ENCODE data around the gene FAM210B.

DNA sequence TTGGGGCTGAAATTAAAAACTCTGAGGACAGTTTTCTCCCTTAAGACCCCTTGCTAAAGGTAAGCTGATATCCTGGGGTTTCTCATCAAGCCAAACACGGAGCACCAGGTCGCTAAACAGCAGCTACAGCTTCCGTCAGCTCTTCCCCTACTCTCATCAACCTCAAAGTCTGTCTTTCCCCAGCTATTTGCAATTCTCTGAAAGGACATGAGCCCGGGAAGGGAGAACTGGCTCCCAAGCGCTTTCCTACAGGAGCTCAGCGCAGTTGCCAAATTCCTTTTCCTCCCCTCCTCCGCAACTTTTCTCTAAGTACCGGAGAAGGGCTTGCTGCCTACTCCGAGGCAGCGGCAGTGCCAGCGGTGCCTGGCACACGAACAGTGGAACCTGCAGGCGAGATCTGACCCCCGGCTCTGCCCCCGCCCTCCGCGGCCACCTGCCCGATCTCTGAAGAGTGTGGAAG, 2.3 kb downstream of the CBLN4 start:
- RRBS: 74% methylated on average over 13 of the region's 18 CpGs

GRCh38 chr20:56358524-56359309, at the start of gene FAM210B:
FAM210B (plus strand) TSS chr20:56358974.
- RRBS: 10% methylated on average over 47 of the region's 76 CpGs

DNA sequence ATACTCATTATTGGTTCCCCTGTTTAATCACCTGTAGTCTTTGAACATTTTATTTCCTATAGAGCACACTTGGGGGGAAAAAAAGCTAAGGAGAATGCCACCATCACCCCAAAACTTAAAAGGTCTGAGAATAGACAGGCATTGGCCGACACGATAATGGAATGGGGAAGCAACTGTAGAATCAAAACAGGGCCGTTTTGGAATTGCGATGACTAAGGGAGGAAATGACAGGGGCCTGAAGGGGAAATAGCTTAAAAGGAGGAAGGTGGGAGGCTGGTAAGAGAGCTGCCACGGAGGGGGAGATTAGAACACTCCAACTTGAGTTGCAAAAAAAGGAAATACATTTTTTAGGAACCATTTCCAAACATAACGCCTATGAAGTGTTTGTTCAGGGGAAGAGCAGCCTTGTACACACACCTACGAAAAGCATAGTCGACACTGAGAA, 6.9 kb downstream of the CASS4 start:
- RRBS: no CpG with 5 or more reads among the region's 8 CpGs

- RRBS: 94% methylated on average over 3 of the region's 8 CpGs
These were observed 25.6 kb upstream of the RTF2 start for GRCh38 chr20:56442879-56443220.

- RRBS: no CpG with 5 or more reads among the region's 7 CpGs
These were observed 24.2 kb upstream of the RTF2 start for GRCh38 chr20:56444223-56444645.

- RRBS: no CpG with 5 or more reads among the region's 4 CpGs
These were observed 7.1 kb upstream of the RTF2 start for GRCh38 chr20:56461253-56461862.

DNA sequence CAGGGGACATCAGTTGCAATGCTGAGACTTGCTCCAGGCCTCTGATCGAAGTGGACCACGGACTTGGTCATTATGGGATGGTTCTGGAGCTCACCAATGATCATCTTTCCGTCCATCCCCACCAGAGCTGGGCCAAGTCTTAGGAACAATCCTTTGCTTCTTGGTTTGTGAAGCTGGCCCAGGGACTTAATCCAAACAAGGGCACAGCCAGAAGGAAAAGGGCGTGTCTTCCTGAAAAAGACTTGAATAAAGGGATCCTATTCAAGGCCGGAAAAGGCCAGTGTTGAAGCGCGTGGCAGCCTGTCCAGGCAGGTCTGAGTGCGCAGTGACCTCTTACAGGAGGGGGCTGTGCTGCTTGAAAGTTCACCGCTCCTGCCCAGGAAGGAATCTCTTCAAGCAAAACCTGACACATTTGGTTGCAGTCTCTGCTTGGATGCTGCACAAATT, 136.0 kb downstream of the TFAP2C start:
- RRBS: no CpG with 5 or more reads among the region's 9 CpGs

- RRBS: no CpG with 5 or more reads among the region's 7 CpGs
These were observed 186.7 kb downstream of the TFAP2C start for GRCh38 chr20:56815724-56816249.

GRCh38 chr20:57243691-57244563, 22.5 kb downstream of the BMP7 start:
- RRBS: no CpG with 5 or more reads among the region's 20 CpGs

DNA sequence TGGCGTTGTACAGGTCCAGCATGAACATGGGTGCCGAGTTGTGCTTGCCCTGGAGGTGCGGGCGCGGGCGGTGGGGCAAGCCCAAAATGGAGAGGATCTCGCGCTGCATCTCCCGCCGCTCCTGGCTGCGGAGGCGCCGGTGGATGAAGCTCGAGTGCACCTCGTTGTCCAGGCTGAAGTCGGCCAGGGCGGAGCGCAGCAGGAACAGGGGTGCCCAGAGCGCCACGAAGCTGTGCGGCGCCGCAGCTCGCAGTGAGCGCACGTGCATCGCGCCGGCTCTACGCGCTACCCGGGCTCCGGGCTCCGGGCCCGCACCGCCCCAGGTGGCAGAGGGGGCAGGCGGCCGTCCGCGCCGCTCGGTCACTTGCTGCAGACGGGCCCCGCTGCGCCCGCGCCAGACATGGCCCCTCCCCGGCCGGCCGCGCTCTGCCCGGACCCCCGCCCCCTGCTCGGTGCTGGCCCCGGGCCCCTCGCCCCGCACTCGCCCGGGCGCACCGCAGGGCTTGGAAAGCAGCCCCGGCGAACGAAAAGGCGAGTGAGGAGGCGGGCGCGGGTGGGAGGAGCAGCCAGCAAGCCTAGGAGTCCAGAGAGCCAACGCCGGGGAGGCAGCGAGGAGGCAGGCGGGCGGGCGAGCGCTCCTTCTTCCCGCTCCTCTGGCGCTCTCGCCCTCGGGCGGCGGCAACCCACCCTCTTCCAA, 438 bp downstream of the BMP7 start:
- RRBS: 57% methylated on average over 21 of the region's 81 CpGs

DNA sequence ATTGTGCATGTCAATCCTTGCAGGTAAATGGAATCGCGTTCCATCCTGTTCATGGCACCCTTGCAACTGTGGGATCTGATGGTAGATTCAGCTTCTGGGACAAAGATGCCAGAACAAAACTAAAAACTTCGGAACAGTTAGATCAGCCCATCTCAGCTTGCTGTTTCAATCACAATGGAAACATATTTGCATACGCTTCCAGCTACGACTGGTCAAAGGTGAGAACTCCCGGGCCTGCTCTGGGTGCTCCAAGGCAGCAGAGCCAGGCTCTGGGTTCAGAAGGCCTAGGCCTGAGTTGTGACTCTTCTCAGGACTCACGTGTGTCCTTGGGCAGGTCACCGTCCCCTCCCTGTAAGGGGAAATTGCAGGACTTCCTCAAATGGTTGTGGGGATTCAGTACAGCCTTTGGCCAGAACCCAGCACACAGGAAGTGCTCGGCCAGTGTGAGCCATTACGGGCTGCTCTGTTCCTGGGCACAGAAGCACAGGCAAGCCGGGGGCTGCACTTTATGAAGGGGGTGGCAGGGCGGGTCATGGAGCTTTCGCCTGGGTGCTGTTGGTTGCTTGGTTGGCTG, 16.5 kb upstream of the RBM38 start:
- RRBS: no CpG with 5 or more reads among the region's 13 CpGs

DNA sequence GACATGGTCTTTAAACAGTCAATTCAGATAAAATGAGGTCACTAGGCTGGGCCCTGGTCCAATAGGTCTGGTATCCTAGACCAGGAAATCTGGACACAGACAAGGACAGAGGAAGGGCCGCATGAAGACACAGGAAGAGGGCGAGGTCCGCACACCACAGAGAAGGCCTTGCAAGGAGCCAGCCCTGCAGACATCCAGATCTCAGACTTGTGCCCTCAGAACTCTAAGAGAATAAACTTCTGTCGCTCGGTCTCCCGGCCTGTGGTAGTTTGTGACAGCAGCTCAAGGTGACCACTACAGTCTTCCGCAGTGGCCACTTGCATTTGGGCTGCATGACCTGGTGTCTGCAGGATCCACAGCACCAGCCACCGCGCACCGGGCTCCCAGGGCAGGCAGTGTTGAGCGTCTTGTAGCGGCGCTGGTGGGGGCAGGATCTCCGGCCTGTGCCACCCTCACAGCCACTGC, 6.1 kb upstream of the RBM38 start:
- RRBS: 96% methylated on average over 5 of the region's 14 CpGs

DNA sequence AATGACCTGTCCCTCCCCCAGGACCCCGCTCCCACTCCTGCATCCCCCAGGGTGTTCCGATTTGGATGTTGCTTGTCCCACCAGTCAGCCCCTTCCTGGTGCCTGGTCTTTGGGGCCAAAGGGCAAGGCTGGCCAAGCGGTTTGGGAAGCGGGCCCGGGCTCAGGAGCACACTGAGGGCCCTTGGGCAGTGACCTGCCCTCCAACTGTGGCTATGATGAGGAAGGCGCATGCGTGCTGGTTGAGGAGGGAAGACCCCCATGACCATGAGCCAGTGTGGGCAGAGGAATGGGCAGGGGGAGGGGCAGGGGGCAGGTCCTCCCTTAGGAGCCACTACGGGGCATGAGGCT, 50.4 kb downstream of the RBM38 start:
- RRBS: no CpG with 5 or more reads among the region's 8 CpGs

- RRBS: no CpG with 5 or more reads among the region's 17 CpGs
These were observed 59.1 kb downstream of the RBM38 start for GRCh38 chr20:57450092-57450929.

GRCh38 chr20:57553671-57554047, 7.3 kb upstream of the PCK1 start:
- RRBS: no CpG with 5 or more reads among the region's 4 CpGs

DNA sequence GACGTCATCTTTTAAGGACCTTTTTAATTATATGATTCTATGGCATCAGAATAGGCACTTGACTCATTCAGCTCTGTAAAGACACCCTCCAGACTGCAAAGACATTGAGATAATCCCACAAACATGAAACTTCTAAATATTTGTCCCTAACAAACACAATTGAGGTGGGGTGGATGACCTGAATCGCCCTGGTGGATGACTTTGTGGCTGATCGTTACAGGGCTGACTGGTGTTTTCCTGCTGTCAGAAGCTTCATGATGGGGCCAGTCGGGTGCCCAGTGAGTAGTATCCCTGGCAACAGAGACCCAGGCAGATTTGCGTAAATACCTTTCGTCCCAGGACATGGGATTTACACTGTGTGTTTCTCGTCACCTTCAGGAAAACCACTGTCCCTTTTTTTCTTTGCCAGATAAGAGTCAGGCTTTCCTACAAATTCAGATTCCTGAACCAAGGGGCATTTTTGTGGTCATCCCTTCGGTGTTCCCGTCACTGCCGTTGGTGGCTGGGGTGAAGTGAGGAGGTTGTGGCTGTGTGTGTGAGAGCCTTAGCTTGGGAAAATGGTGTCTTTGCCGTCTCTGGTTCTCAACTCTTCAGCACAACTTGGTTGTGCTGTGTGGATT, 5.3 kb upstream of the PCK1 start:
- RRBS: no CpG with 5 or more reads among the region's 11 CpGs

DNA sequence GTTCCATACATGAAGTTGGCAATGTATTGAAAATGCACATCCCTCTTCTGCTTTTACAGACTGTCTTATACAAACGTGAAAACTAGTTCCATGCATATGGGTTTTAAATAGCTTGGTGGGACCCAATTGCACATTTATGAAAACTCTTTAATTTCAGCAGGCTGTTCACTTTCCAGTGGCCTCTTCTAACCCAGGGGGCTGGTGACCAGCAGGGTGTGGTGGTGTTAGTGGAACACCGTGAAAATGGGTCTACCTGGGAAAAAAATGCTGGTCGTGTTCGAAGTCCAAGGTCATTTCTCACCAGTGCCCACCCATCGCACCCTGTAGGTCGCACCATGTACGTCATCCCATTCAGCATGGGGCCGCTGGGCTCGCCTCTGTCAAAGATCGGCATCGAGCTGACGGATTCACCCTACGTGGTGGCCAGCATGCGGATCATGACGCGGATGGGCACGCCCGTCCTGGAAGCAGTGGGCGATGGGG, 1.5 kb downstream of the PCK1 start:
- RRBS: no CpG with 5 or more reads among the region's 19 CpGs

DNA sequence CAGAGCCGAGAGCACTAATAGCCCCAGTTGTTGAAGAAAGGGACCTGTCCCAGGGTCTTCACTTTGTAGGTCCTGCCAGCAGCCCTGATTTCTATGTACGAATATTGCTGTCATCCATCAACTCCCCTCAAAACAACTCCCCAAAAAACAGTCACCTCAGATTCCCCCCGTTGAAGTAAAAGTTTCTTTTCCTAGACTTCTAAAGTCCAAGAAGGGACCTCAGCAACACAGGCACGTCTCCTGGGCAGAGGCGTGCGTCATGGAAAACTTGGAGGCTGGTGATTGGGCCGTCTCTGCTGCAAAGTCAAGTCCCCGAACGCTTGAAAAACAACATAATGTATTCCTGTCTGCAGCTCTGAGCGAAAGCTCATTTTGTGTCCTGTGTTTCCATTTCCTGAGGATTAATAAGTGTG, 21.4 kb downstream of the PCK1 start:
- RRBS: no CpG with 5 or more reads among the region's 10 CpGs

DNA sequence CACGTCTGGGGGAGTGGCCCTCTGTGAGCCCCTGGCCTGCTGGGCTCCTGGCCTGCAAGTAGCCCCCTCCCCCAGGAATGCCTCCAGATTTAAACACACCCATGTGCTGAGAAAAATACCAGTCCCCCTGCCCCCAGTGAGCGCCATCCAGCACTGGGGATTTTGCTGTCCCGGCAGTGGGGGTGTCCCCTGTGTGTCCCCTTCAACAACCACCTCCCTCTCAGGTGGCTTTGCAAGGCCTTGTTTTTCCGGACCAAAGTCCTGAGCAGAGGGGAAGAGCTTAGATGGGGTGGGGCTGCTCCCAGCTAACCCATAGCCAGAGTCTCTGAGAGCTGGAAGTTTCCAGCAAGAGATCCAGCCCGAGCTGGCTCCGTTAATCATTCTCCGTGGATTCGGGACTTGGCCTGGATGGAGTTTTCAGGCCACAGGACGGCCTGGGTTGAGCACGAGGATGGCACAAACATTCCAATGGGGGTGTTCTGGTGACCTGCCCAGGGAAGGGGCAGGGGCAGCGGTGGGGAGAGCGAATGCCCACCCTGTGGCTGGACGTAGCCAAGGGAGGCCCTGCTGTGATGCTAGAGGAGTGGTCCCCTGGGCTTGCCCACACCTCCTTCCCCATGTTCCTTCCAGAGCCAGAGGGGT, 29.0 kb downstream of the PCK1 start:
- RRBS: 70% methylated on average over 2 of the region's 13 CpGs

DNA sequence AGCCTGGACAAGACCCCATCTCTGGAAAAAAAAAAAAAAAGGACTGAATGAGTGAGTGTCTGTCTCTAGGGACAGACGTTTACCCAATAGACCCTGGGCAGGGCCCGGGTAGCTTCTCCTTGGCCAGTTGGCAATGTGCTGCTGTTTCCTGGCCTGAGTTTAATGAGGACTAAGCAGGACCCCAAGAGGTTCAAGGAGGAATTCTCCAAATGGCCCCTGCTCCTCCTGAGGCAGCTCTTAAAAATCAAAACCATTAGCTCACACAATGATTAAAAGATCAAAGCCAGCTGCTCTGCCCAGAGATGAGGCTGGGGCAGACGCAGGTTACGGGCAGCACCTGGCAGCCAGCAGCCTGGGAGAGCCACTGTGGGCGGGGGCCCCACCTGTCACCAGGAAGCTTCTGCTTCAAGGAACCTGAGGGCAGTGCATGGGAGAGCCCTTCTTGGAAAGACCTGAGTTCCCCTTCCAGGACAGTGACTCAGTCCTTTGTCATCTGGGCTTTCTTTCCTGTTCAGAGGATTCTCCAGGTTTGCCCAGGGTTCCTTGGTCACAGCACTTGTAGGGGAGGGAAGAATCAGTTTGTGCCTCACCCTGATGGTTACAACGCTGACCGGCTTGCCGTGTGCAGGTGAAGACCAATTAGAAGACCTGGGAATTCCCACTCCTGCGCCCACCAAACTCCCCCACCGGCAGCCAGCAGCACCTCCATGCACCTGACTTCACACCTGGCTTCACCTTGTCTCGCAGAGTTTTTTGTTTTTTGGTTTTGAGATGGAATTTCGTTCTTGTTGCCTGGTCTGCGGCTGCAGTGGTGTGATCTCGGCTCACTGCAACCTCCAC, 2.2 kb downstream of the ZBP1 start:
- RRBS: 53% methylated on average over 4 of the region's 14 CpGs